Temporal lobe (tissue), 2 donors: Measurements from ENCODE around the gene SLC36A2.

- RAMPAGE, long total RNA: no peak
Measured at GRCh38 chr5:150783460-150783972, 5.0 kb downstream of the SMIM3 start.

GRCh38 chr5:151014888-151015442 is 5.4 kb upstream of the GPX3 start:
- RAMPAGE, long total RNA: no peak

DNA sequence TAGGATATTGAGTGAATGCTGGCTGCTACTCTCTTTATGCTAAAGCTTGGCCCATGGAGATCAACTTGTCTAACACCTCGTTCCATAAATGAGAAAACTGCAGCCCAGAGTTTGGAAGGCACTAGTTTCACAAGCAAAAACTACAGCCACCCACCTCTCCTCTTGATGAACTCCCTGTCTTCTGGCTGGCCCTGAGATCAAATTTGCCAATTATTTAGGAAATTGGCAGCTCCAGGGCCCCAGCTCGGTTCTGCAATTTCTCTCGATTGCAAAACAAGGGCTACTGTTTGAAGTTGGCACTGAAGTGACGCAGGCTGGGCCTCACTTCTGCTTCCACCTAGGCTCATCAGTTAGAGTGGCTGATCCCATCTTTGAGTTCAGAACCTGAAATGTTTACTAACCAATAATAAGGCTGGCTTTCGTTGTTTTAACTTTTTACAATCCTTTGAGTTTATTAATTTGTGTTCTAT is 3.7 kb upstream of the GPX3 start:
- RAMPAGE, long total RNA: no peak

- RAMPAGE, long total RNA: no peak
Measured at GRCh38 chr5:151039988-151040949, 19.9 kb downstream of the GPX3 start.

DNA sequence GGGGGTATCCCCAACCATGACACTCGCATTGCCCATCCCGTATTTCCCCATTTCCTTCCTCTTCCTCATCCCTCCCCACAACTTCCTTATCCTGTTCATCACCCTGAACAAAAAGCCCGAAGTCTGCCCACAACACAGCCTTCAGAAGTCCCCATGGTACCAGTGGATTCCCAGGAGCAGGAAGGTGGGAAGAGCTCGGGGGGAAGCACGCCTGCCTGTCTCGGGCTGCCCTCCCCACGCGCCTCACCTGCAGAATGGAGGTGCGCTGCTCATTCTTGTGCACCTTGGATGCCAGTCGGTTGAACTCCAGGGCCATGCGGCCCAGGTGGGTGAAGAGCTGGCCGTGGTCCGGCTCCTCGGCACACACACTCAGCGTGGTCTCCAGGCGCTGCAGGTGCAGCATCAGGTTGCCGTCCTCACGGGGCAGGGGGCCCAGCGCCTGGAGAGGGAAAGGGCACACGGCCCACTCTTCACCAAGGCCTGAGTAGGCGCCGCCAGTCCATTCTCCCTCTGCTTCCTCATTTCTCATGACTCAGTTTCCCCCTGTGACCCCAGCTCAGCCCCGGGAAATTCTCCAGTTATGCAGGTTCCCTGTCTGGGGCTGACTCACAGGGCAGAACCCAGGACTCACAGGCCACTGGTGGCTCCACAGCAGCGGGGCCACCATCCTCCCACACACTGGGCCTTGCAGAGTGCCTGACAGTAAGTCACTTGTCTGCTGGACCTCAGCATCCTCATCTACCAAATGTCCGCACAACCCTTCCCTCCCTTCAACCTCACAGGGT is 24.1 kb downstream of the TNIP1 start:
- RAMPAGE, long total RNA: no peak

GRCh38 chr5:151067840-151068706 is 12.8 kb downstream of the TNIP1 start:
- RAMPAGE, long total RNA: no peak

DNA sequence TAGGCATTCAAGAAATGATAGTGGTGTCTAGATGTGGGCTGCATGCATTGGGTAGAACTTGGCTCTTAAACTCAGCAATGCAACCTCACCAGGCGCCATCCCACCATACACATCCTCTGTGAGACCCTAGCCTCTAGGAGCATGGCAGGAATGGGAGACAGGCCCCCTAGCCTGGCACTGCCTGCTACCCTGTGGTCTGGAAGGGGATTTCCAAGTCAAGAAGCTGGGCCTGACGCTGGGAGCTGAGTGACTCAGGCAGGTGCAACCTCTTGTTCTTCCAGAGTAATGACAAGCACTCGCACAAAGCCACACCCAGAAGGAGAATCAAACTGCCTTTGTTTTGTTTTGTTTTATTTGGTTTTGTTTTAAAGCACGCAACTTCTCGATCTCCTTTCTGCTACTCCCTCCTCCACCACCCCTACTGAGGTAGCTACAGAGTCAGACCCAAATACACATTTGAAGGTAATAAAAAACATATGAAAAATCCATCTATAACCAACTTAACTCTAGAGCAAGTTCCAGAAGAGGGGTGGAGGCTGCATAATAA is 2.5 kb upstream of the TNIP1 start:
- RAMPAGE, long total RNA: no peak

- RAMPAGE, long total RNA: no peak
Measured at GRCh38 chr5:151093070-151093869, 12.4 kb upstream of the TNIP1 start.

DNA sequence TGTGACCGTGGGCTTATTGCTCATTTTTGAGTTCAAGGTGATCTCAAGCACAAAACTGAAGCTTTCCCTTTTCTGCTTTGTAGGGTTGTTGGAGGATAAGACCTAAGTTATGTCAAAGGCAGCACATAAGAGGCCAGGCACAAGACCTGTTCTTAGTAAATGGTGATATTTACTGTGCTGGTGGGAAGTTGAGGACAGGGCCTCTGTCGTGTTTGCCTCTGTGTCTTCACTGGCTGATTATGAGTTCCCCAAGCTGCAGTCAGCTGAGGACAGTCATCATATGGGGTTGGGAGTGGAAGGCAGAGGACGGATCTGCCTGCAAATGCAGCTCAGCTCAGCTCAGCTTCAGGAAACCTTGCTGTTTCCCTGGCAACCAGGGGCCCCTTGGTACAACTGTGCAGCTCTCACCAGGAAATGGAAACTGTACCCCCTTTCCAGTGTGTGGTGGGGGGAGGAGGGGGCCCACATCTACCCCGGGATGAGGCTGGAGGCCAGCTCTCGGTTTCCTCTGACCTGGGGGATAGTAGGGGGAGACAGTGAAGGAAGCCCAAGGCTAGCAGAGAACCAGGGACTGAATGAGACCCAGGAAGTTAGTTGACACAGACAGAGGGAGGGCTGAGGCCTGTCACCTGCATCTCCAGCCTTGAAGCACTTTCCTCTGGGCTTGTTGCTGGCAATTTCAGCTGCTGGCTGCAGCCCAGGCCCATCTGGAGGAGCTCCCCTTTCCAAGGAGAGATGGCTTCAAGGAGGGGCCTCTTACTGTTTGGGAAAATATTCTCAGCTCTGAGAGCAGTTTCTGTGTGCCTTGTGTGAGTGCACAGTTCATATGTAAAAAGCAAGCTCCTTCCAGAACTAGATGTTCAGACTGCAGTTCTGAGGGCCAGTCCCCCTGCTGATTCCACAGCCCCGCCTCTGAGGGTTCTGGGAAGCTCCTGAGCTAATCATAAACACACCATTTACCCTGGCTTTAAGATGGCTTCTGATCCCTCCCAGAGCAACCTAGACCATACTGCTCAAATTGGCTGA is 7.0 kb downstream of the ANXA6 start:
- RAMPAGE, long total RNA: no peak

DNA sequence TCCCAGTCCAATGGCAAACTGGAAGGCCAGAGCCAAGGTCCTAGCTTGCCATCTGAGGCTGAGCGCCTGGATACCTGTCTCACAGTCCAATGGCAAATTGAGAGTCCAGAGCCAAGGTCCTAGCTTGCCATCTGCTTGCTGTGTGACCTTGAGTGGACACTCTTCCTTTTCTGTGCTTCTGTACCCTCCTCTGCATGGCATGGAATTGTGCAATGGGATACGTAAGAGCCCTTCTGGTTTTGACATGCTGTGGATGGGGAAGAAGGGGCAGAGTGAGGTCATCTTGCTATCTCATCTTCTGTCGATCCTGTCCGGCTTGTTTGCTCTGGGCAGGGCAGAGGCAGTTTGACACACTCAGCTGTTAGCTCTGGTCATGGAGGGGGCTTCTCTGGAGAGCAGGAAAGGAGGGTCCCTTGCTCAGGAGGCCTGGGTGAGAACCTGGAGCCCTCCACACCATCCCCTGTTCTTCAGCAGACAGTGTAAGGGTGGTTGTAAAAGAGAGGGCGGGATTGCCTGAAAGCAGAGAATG is 8.7 kb downstream of the CCDC69 start:
- RAMPAGE, long total RNA: no peak

- RAMPAGE, long total RNA: no peak
Measured at GRCh38 chr5:151217553-151218030, 6.3 kb downstream of the CCDC69 start.

- RAMPAGE, long total RNA: no peak
Measured at GRCh38 chr5:151221580-151221936, 2.3 kb downstream of the CCDC69 start.

GRCh38 chr5:151222914-151223587 is 841 bp downstream of the CCDC69 start:
- RAMPAGE, long total RNA: no peak

DNA sequence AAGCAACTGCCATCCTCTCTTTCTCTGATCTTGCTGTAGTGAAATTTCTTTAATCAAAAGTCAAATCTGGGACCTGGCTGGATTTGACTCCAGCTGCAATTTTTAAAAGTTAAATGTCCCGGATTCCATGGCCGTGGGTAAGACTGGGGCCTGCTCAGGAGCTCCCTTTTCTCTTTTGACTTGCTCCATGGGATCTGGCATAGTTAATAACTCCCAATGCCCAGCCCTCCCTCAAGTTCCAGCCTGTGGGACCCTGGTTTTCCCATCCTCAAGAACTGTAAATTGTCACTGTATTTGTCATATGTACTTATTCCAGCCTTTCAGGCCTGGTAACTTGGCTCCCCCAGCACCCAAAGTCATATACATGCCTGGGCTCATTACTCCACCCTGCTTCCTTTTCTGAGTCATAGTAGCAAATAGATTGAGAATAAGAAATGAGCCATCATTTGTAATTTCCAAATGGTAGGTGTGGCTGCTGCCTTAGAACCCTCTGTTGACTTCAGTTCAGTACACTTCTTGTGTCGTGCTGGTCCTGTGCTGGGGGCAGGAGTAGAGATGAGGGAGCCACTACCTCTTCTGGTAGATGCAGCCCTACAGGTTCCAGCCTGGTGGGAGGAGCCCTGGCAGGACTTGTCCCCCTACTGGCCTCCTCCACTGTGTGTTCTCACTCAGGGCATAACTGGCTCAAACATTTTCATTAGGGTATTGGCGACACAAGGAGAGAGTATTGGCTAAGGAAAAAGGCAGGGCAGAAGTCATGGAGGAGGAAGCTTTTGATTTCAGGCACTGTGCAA is 11.0 kb downstream of the GM2A start:
- RAMPAGE, long total RNA: no peak

GRCh38 chr5:151347281-151347756 is at the start of gene SLC36A2:
TSS of gene SLC36A2 (minus strand) at chr5:151347559.
- RAMPAGE, long total RNA: no peak

DNA sequence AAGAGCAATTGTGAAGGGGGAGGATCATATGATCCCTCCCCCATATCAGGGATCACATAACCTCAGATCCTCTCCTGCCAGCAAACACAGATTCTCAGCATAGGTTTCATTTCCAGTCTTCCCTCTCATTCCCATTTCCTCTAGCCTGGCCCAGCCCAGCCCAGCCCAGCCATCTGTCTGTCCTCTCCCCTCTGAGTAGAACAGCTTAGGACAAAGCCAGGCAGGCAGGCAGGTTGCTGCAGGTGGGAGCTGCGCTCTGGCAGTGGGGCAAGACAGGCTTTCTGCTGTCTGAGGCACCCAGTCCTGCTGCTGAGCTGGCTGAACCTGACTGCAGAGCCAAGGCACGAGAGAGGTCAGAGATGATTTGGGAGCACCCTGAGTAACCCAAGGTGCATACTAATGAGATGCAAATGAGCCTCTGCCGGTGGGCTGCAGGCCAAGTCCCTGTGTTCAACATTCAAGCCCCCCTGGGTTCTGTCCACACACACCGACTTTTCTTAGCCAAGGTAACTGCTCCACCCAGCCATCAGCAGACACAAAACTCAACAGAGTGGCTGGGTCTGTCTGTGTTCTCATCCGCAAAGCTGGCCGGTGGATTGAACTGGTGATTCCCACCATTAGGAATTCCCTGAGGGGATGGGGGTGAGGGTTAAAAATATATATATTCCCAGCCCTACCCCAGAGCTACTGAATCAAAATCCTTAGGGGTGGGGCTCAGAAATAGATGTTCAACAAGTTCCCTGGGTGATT is 9.2 kb downstream of the FAT2 start:
- RAMPAGE, long total RNA: no peak

- RAMPAGE, long total RNA: no peak
Measured at GRCh38 chr5:151678759-151679049, 8.0 kb downstream of the SPARC start.

DNA sequence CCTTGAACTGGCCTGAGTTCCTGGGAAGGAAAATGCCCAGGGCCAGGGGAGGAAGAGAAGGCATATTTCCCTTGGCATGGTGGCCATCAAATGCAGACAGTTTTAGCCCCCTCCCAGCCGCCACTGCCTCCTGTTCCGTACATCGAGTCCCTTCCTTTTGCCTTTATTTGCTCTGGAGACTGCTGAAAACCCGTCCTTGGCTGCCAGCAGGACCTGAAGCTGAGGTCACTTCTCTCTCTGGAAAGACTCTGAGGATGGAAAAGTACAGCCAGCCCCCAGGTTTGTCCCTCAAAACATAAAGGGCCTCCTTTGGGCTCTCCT is 7.3 kb downstream of the SPARC start:
- RAMPAGE, long total RNA: no peak

- RAMPAGE, long total RNA: no peak
Measured at GRCh38 chr5:151770025-151770150, 1.9 kb upstream of the G3BP1 start.

GRCh38 chr5:151815419-151816362 is 43.9 kb downstream of the G3BP1 start:
- RAMPAGE, long total RNA: no peak